ENCODE measurements around a stretch of chr5.

- PRO-cap, result no peak
- RAMPAGE, long total RNA, 3 experiments, result no peak in any of the 3 experiments
These were observed 890.1 kb upstream of the NUDT12 start for GRCh38 chr5:104452628-104453066.

- PRO-cap, result no peak
- RAMPAGE, long total RNA, 3 experiments, result no peak in any of the 3 experiments
These were observed 978.1 kb upstream of the NUDT12 start for GRCh38 chr5:104540613-104541095.

DNA sequence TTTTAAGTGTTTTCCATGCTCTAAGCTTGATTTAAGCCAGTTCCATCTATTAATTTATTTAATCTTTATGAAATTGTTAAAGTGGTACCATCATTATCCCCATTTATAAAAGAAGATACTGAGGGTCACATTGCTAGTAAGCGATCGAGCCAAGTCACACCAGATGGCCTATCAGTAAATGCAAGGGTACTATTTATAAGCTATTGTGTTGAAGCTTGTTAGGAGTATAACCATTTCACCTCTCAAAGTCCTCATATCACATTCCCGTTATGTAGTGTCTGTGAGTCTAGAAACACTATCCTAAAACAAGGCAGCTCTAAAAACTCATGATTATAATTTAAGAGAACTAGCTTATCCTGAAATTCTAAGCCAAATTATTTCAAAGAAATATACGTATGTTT is 1161.9 kb downstream of the EFNA5 start:
- PRO-cap, result no peak
- RAMPAGE, long total RNA, 3 experiments, result no peak in any of the 3 experiments

GRCh38 chr5:107365206-107366334 is 305.2 kb downstream of the EFNA5 start:
- PRO-cap, result no peak
- RAMPAGE, long total RNA, 3 experiments, result no peak in any of the 3 experiments

- PRO-cap, result no peak
- RAMPAGE, long total RNA, 3 experiments, result start-site peak on the minus strand in 1 of 3 experiments, at chr5:107671458-107671921 at its widest, 6 to 22 reads per replicate
These were observed 718 bp upstream of the EFNA5 start for GRCh38 chr5:107671371-107671938.

- PRO-cap, result no peak
- RAMPAGE, long total RNA, 3 experiments, result no peak in any of the 3 experiments
These were observed 342.8 kb upstream of the EFNA5 start for GRCh38 chr5:108013483-108014048.

DNA sequence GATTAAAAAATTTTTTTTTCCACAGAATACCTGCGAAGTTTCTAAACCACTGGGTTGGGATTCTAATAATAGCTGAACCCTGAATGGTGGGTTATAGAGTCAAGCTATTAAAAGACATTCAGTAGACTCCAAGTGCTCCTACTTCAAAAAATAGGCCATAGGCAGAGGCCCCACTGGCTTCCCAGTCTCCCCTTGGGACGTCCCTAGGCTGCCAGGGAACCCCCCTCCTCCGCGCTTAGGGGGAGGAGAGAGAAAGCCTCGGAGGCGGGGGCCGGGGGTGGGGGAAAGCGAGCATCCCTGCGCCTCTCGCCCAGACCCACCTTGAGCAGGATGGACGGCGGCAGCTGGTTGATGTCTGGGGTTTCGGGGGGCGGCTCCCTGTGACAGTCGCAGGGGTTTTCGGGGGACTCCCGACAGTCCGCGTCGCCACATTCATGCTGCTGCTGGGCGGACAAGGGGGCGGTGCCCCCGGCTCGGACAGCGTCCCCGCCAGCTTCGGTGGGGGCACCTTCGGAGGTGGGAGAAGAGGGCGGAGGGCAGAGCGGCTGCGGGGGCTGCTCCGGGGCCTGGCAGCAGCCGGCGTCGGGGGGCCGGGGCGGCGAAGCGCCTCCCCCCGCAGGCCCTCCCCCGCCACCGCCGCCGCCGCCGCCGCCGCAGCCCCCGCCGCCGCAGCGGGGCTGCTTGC is 1.4 kb downstream of the FBXL17 start:
- PRO-cap, result unidirectional peak, plus-strand start at position 264 of the sequence; unidirectional peak, plus-strand start at position 313 of the sequence; unidirectional peak, plus-strand start at position 507 of the sequence; bidirectional peak, plus-strand start outside the sequence, minus-strand start at position 646 of the sequence
- RAMPAGE, long total RNA, 3 experiments, result start-site peak on the minus strand in 1 of 3 experiments, centred at position 419 of the sequence, 7 reads per replicate

- PRO-cap, result no peak
- RAMPAGE, long total RNA, 3 experiments, result no peak in any of the 3 experiments
These were observed 318 bp downstream of the FBXL17 start for GRCh38 chr5:108381584-108381976.

DNA sequence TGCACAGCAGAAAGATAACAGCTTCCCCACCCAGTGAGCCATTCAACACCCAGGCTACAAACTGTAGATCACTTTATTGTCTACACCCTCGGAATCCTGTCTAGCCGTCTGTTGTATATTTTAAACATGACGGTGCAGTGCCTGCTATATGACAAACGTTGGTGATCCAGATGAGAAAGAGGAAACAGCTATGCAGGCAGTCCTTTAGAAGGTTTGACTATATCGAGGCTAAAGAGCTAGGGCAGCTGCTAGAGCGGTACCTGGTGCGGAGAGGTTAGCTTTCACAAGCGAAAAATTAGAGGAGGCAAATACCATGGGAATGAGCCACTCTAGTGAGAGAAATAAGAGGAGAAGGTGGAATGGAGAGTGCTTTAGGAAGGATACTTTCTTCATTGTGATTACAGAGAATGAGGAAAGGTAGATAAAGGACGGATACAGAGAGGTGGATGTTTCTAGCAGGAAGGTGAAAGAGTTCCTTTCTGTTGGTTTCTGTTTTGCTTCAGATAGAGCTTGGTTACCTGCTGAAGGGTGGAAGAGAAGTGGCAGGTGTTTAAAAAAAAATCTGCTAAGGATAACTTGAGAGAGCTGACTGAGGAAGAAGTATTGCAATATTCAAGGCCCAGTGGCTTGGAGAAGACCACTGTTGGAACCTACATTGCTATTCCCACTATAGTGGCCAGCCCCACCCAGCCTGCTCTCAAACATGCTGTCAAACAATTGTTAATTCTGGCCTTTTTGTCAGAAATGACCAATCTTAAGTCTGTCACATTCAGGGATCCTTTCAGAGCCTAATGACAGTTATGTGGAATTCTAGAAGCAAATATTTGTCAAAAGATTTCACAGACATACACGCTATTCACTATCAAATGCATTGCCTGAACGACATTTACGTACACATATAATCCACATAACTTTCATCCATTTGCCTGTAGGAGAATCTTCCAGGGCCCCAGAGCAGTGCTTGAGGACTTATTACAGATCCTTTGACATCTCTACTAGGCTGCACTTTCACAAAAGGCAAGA is 1.1 kb upstream of the FBXL17 start:
- PRO-cap, result no peak
- RAMPAGE, long total RNA, 3 experiments, result no peak in any of the 3 experiments

- PRO-cap, result unidirectional peak, minus-strand start at chr5:108748506; bidirectional peak, plus-strand start at chr5:108748967, minus-strand start at chr5:108748688
- RAMPAGE, long total RNA, 3 experiments, result no peak in any of the 3 experiments
These were observed 610 bp downstream of the FER start for GRCh38 chr5:108748142-108748872.

- PRO-cap, result no peak
- RAMPAGE, long total RNA, 3 experiments, result no peak in any of the 3 experiments
These were observed 12.9 kb downstream of the FER start for GRCh38 chr5:108760536-108760973.

- PRO-cap, result no peak
- RAMPAGE, long total RNA, 3 experiments, result no peak in any of the 3 experiments
These were observed 31.2 kb downstream of the PJA2 start for GRCh38 chr5:109378158-109379397.

GRCh38 chr5:109394229-109394603 is 15.6 kb downstream of the PJA2 start:
- PRO-cap, result no peak
- RAMPAGE, long total RNA, 3 experiments, result no peak in any of the 3 experiments

DNA sequence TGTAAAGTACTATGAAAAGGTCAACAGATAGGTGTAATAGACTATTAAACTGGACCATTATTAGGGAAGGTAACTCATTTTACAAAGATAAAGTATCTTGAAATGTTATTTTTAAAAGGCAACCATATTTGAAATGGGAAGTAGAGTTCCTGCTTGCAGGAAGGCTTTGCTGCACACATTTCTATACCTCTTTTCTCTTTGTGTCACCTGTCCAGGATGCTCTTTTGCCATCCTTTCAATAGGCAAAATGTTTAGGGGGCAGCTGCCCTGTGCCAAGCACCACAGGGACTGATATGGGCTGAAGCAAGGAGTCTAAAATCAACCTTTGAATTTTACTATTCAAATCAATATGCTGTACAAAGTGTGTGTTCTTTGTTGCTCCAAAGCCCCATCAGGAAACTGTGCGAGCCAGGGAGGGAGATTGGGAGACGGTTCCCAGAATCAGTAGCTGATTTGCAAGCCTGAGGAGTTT is 16.1 kb upstream of the MAN2A1 start:
- PRO-cap, result no peak
- RAMPAGE, long total RNA, 3 experiments, result no peak in any of the 3 experiments

- PRO-cap, result no peak
- RAMPAGE, long total RNA, 3 experiments, result no peak in any of the 3 experiments
These were observed 820 bp downstream of the MAN2A1 start for GRCh38 chr5:109690582-109690911.

DNA sequence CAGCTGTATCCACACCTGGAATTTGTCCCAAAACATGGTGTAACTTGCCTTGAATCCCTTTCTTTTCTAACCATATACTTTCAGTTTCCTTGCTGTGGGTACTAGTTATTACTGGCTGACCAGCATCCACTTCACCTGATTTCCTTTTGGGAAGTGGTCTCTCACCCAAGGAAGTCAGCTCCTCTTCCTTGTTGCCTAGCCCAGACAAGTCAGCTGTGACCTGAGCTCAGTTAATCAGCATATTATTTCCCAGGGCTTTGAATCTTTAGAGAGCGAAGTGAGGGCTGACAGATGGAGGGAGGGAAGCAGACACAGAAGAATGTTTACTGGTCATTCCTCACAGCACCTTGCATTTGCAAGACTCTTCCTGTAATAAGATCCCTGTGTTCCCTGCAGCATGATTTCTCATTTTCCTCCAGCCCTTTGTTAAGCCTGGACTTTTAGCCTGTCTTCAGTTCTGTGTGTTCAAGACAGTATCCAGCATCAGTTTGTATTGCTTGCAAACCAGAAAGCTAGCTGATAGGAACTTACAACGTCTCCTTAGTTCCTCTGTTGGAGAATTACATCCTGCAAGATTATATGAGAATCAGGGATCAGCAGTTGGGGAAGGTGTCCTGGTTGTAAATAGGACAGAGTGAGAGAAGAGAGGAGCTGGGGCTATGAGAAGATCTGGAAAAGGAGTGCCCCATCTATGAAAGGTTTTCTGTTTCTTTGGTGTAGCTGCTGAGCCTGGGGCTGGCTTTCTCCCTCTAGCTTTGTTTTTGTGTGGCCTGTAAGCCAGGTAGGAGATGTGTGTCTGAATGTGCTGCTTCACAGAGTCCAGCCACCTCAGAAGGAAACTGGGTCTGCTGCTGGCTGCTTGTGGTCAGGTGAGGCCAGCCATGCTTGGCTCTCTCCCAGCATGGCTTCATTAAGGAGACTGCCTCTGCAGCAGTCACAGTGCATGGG is 50.2 kb downstream of the MAN2A1 start:
- PRO-cap, result no peak
- RAMPAGE, long total RNA, 3 experiments, result no peak in any of the 3 experiments

DNA sequence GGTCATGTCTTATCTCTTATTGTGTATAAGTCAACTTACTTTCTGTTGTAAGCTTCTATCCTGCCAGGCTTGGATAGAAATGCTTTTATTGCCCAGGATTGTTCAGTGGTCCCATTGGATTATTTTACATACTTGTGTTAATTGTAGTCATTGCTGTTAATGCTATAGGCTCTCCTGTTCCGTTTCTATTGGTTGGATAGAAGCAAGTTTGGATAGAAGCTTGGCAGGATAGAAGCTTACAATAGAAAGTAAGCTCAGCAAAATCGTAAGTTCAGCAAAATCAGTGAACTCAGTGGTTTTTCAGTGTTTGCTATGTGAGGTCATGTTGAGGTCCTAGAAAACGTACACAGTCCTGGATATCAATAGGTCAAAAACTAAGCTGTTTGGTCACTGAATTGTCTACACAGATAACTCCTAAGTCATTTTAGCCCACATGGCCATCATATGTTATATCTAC is 299.3 kb downstream of the MAN2A1 start:
- PRO-cap, result no peak
- RAMPAGE, long total RNA, 3 experiments, result no peak in any of the 3 experiments

GRCh38 chr5:109992213-109992573 is 302.5 kb downstream of the MAN2A1 start:
- PRO-cap, result no peak
- RAMPAGE, long total RNA, 3 experiments, result no peak in any of the 3 experiments

DNA sequence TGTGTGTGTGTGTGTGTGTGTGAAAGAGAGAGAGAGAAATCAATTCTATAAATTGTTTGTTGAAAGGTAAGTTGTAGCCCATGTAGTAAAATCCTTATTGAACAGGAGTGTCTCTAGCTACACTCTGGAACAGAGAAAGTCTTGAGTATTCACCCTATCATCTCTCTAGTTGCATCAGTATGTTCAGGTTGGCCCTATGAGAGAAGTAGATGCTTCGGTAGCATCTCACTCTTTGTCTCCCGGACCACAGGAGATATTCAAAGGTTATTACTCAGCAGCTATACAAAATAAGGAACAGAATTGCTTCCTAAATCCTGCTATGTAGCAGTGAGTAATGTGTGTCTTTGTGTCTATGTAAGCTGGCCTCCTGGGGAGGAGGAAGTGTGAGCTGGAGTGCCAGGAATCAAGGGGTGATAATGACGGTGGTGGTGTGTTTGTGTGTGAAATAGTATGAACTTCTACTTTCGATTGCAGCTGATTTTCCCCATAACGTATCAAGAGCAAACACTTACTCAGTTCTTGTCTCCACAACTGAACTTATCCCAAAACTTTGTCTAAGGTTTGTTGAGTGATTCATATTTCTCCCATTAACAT is 310.9 kb downstream of the MAN2A1 start:
- PRO-cap, result unidirectional peak, plus-strand start at position 477 of the sequence
- RAMPAGE, long total RNA, 3 experiments, result no peak in any of the 3 experiments

GRCh38 chr5:110086766-110087379 is 397.1 kb downstream of the MAN2A1 start:
- PRO-cap, result no peak
- RAMPAGE, long total RNA, 3 experiments, result no peak in any of the 3 experiments

Data from subcutaneous adipose tissue (tissue), 3 donors.